Epithelial cell of prostate (primary cell): ENCODE data around the genes TRIM4 and ZKSCAN1.

DNA sequence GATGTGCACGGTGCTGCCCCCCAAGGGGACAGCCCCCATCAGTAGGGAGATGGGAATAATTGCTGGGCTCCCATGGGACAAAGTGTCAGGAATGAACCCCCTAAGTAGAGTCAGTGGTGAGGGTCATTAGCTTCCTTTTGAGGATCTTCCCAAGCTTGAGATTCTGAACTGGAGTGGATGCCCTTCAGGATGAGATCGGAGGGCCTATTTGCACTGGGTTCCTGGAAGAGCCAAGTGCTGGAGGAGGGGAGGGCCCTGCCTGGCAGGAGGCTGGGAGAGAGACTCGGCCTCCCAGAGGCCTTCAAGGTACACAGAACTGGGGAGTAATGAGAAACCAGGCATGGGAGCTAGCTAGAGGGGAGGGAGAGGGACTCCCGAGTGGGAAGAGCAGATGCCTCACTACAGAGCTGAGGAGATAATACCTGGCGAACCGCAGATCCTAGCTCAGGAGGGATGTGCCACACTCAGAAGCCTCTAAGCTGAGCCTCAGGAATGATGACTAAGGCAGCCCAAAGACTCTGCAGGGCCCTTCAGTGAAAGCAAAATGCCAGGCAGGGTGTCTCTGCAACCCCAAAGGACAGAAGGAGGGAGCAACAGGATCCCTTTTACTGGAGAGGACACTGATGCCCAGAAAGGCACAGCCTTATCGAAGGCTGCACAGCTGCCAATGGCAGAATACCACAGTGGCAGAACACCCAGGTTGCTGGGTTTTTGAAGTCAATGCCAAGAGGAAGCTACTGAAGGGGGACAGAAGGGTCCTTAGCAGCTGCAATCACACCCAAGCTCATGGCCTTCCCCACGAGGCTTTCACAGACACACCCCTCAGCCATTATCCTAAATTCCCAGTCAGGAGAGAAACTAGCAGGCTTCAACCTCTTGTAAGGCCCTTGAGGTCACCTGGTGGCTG, 9.3 kb downstream of the PDAP1 start:
- RRBS: no CpG with 5 or more reads among the region's 8 CpGs

- RRBS: no CpG with 5 or more reads among the region's 15 CpGs
Measured at GRCh38 chr7:99505851-99506572, 1.6 kb downstream of the ZKSCAN5 start.

- RRBS: no CpG with 5 or more reads among the region's 26 CpGs
Measured at GRCh38 chr7:99617130-99617825, 532 bp downstream of the ZSCAN25 start.

GRCh38 chr7:99676635-99677493, 2.9 kb downstream of the CYP3A5 start:
- RRBS: no CpG with 5 or more reads among the region's 4 CpGs

DNA sequence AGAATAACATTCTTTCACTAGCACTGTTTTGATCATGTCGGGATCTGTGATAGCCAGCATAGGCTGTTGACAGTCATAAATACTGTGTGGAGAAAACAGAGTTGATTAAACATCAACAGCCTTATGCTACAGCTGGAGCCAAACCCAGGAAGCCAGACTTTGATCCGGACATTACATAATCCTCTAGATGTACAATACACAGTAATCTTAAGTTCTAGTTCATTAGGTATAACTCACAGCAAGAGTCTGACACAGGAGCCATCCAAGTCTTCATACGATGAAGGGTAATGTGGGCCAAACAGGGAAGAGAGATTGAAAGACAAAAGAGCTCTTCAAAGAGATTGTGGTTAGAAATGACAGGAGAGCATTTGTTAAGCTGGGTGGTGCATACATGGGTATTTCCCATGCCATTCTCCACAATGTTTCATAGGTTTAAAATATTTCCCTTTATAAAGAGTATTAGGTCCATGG, 14.6 kb downstream of the CYP3A7 start:
- RRBS: no CpG with 5 or more reads among the region's 3 CpGs

GRCh38 chr7:99787127-99787509, 3.1 kb upstream of the CYP3A4 start:
- RRBS: no CpG with 5 or more reads among the region's 4 CpGs

DNA sequence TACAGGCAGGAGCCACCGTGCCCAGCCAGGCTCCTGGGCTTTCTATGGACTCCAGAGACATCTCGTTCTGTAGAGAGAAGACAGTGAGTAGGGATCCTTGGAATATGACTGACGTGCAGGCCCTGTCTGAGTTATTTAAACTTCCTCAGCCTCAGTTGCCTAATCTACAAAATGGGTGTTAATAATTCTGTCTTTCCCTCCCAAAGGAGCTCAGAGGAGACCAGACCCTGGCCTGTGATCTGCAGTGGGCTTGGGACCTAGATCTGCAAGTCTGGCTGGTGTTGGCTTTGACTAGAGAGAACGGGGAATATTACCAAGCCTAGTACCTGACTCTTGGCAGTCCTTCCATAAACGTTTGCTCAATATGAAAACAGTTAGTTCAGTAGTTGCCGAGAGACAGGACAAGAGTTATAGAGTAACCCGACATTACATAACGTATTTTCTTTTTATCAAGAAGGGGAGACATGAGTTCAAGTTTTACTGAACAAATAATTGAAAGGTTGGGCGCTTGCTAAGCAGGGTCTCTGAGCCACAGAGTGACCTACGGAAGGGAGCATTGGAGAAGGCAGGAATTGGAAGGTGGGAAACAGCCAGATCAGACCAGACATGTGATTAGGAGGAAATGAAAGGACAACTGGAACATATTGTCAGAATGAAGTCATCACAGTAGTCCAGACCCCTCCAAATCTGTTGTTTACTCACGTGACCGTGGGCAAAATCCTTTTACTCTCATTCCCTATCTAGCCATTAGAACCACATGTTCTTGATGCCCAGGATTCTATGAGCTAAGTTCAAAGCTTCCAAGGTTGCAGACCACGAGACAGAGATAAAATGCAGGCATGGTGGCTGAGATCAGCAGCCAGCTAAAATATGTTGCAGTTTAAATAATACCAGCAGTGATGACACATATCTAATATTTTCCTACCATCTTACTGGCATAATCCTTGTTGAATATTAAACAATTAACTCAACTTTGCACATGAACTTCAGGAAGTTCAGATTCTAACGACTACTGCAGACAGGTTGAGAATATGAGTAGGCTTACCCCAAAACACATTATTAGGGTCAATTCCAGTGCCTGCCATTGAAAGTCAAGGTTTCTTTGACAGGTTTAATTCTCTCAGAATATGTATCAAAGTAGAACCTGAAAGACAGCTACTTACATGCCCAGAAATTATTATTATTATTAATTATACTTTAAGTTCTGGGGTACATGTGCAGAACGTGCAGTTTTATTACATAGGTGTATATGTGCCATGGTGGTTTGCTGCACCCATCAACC, 11.0 kb upstream of the CYP3A4 start:
- RRBS: no CpG with 5 or more reads among the region's 15 CpGs

GRCh38 chr7:99823969-99824657, 3.7 kb upstream of the CYP3A43 start:
- RRBS: no CpG with 5 or more reads among the region's 4 CpGs

- RRBS: no CpG with 5 or more reads among the region's 12 CpGs
Measured at GRCh38 chr7:99859931-99860818, 16.7 kb downstream of the OR2AE1 start.

DNA sequence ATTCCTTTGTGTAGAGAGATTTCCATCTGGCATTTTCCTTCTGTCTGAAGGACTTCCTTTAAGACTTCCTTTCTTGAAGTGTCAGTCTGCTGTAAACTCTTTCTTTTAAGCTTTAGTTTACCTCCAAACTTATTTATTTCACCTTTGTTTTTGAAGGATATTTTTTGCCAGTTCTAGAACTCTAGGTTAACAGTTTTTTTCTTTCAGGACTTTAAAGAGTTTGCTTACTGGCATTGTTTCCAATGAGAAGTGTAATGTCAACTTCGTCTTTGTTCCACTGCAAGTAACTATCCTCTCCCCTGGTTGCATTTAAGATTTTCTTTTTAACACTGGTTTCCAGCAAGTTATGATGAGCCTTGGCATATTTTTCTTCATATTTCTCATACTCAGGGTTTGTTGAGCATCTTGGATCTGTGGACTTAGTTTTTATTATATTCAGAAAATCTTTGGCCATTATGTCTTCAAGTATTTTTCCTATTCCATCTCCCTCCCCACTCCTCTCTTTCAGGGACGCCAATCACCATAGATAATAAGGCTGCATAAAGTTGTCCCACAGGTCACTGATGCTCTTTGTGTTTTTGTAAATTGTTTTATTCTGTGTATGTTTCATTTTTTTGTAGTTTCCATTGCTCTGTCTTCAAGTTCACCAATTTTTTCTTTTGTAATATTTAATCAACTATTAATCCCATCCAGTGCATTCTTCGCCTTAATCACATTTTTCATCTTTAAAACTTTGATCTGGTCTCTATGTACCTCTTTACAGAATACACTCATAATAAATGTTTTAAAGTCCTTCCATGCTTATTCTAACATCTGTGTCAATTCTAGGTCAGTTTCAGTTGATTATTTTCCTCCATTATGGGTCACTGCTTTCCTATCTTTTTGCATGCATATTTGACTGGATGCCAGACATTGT, 18.5 kb downstream of the TRIM4 start:
- RRBS: no CpG with 5 or more reads among the region's 3 CpGs

GRCh38 chr7:99918778-99919907, at the start of gene TRIM4:
TRIM4 (minus strand) TSS chr7:99919530.
- RRBS: 2% methylated on average over 22 of the region's 86 CpGs

- RRBS: no CpG with 5 or more reads among the region's 6 CpGs
Measured at GRCh38 chr7:99953385-99954100, 22.3 kb downstream of the AZGP1 start.

DNA sequence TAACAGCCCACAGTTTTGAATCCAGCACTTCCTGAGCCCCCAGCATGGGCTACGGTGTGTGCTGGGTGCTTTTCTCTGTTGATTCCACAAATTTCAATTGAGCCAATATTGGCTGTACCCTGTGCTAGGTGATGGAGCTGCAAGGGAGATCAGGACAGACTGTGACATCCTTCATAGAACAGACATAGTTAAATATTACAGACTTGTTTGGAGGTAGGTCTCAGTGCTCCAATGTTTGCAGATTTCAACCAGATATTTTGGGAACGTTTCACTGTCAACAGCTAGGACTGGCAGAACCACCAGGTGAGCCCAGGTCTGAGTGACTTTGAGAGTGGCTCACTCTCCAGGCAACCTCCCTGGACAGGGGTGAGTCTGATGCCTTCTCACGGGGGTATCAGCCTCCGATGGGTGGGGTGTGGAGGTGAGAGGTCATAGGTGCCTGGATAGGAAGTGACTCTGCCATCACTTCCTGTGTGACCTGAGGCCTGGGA, 4.7 kb downstream of the AZGP1 start:
- RRBS: no CpG with 5 or more reads among the region's 4 CpGs

- RRBS: no CpG with 5 or more reads among the region's 43 CpGs
Measured at GRCh38 chr7:99997190-99998234, 17.9 kb upstream of the ZKSCAN1 start.

- RRBS: no CpG with 5 or more reads among the region's 10 CpGs
Measured at GRCh38 chr7:100012496-100013244, 2.7 kb upstream of the ZKSCAN1 start.

- RRBS: under 1% methylated on average over 11 of the region's 32 CpGs
Measured at GRCh38 chr7:100015112-100015743, at the start of gene ZKSCAN1. ZKSCAN1 (plus strand) TSS chr7:100015596.

DNA sequence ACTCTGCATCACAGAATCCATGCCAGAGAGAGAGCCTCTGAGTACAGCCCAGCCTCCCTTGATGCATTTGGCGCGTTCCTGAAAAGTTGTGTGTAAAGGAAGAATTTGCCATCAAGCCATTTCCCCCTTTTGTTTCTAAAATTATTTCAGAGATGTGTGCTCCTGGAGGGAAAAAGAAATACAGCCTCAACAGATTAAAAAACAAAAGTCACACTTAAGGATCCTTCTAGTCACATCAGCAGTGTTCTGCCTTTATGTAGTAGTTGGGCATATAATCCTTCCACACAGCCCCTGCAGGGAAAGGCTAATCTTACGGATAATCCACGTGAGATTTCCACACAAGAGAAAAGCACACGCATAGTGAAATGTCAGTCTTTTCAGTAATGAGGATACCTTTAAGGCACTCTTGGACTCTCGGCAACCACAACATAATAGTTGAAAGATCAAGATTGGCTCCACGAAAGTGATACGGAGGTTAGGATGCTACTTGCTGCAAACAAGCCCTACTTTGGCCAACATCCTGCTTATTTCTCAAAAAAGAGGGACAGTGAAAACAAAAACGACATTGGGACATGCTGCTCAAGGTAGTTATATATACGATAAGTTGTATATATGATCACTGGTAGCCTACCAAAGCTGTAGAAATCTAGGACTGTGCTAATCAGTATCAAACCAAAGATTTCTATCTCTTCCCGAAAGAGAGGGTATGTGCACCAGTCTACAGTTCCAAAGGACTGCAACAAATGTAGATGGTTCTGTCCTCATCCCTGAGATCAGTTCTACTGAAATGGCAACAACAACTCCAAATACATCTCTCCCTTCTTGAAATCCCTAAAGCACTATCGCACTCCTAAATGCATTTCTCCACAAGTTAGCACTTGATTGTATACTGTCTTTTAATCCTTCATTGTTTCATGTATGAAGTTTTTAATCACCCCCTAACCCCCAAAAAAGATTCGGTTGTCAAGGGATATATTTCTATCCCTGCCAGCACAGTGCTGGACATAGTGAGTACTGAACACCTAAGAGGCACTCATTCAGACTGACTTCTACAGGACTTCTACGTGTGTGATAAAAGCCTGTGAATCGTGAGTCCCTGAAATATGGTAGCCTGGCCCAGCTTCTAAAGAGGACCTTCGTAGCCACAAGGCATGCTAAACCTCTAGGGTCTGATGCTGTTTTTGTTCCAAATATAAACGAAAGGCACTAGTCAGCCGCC, 15.1 kb upstream of the ZSCAN21 start:
- RRBS: no CpG with 5 or more reads among the region's 18 CpGs

GRCh38 chr7:100070539-100071258, 10.8 kb downstream of the ZNF3 start:
- RRBS: no CpG with 5 or more reads among the region's 16 CpGs

GRCh38 chr7:100075016-100075515, 6.5 kb downstream of the ZNF3 start:
- RRBS: no CpG with 5 or more reads among the region's 7 CpGs

DNA sequence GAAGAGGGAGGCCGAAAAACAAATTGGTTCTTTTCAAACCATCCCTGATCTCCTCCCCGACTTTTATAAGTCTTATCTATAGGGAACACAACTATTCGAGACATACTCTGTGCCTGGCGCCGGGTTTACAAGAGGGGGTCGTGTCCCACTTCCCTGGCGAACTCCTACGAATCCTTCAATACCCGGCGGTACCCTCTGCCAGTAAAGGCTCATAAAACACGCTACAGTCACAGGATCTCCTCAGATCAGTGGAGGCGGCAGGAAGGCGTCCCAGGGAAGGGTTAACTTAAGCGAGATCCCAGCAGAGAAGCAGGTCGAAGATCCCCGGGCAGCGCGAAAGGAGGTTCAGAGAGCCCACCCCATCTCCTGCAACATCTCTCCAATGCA, 391 bp downstream of the TAF6 start:
- RRBS: 3% methylated on average over 5 of the region's 18 CpGs